MCF 10A (cell line): ENCODE measurements around a stretch of chr22.

DNA sequence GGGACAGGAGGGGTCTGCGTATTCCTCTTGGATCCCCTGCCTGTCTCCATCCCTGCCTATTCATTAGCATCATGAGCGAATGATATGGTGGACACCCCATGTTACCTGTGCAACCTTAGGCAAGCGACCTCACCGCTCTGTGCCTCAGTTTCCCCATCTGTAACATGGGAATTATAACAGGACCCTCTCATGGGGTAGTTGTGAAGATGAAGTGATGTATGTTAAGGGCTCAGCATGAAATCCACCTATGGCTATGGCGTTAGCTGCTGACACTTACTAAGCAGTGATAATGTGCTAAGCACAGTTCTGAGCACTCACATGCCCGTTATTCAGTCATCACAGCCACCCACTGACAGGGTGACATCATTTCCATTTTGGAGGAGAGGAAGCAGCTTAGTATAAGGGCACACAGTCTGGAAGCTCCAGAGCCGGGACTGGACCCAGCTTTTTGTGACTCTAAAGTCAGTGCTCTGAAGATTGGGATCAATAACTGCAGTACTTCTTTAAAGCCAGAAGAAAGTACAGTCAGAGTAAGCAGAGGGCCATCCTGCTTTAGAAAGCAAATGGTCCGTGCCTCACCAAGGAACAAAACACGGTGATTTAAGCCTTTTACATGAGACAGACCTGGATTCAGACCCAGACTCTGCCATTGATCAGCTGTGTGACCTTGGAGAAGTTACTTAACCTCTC is 61.3 kb downstream of the SGSM1 start:
- PRO-cap, result no peak
- RRBS, result no CpG with 5 or more reads among the region's 9 CpGs

- PRO-cap, result no peak
- RRBS, result no CpG with 5 or more reads among the region's 5 CpGs
Measured at GRCh38 chr22:24950184-24950615, 2.3 kb upstream of the KIAA1671 start.

DNA sequence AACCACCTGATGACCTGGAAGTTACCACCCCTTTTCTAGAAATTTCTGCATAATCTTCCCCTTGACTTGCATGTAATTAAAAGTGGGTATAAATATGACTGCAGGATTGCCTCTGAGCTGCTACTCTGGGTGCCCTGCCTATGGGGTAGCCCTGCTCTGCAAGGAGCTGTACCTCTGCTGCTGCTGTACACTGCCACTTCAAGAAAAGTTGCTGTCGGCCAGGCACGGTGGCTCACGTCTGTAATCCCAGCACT is 55.1 kb downstream of the KIAA1671 start:
- PRO-cap, result no peak
- RRBS, result no CpG with 5 or more reads among the region's 3 CpGs

- PRO-cap, result no peak
- RRBS, result no CpG with 5 or more reads among the region's 2 CpGs
Measured at GRCh38 chr22:25013876-25014103, 61.3 kb downstream of the KIAA1671 start.

DNA sequence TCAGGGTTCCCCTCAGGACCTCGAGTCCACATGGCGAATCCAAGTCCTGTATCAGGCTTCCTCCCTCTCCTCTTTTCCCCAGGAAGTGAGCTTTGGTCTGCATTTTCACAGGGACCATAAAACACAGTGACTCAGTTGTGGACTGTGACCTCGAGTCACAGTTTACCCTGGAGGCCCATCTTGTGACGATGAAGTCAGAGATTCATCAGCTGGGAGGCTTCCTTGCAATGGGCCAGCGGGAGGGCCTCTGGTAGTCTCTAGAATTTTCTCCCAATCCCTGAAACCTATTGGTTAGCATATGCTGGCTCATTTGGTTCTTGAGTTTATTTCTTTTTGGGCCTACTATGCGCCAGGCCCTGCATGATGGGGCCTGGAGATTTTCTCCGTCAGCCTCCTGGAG is 100.7 kb downstream of the KIAA1671 start:
- PRO-cap, result no peak
- RRBS, result no CpG with 5 or more reads among the region's 7 CpGs

DNA sequence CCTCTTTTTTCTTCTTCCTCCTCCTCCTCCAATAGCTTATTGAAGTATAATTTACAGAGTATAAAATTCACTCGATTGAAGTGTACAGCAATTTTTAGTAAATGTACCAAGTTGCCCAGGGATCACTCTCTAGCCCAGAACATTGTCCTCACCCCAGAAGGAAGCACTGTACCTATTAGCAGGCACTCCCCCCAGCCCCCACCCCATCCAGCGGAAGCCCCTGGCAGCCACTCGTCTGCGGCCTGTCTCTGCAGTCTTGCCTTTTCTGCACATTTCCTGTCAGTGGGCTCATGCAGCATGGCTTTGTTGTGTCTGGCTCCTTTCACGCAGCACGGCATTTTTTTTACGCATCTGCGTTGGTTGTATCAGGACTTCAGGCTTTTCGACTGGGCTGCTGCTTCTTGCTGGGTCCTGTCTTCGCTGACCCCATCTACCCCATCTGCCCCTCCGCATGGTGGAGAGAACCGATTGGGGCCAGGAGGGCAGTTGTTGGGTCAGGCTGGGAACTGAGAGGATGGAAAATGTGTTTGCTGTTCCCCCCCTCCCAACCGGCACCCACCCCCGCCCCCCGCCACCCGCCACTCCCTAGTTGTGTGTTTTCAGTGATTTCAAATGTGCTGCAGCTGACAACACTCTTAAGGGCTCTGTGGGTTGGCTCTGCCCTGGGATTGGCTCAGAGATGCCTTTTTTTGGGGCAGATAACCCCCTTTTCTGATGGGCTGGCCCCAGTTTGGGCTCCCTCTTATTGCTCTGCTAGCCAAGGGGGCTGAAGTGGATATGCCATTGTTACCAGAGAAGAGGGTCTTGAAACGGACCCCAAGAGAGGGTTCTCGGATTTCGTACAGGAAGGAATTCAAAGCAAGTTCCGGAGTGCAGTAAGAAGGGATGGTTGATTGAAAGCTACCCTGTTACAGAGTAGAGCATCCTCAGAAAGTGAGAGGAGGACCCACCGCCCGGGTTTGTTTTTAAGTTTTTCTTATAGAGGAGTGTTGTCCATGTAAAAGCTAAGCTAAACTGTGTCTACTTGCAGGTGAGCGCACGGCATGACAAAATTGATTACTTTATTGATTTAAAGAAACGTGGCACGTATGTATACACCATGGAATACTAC is 110.1 kb downstream of the KIAA1671 start:
- PRO-cap, result no peak
- RRBS, result 98% methylated on average over 3 of the region's 26 CpGs

DNA sequence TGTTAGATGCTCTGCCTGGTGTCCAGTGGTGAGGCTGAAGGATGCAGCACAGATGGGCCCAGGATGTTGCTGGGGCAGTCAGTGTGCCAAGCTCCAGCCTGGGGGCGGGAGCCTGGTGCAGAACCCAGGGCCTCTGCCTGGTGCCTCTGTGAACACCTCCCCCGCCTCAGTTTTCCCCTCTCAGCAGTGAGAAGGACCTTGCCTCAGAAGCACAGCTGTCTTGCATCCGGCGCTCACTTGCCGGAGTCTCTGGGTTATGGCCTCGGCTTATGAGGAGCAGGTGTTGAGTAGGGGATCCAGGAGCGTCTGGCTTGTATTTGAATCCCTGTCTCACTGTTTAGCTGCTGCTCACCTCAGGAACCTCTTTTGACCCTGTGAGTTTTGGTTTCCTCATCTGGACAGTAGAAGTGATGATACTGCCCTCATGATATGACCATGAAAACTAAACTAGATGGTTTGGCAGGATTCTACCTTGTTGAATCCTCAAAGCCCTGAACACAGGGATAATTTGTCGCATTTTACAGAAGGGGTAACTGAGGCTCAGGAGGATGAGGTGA is 116.3 kb downstream of the KIAA1671 start:
- PRO-cap, result no peak
- RRBS, result no CpG with 5 or more reads among the region's 8 CpGs

DNA sequence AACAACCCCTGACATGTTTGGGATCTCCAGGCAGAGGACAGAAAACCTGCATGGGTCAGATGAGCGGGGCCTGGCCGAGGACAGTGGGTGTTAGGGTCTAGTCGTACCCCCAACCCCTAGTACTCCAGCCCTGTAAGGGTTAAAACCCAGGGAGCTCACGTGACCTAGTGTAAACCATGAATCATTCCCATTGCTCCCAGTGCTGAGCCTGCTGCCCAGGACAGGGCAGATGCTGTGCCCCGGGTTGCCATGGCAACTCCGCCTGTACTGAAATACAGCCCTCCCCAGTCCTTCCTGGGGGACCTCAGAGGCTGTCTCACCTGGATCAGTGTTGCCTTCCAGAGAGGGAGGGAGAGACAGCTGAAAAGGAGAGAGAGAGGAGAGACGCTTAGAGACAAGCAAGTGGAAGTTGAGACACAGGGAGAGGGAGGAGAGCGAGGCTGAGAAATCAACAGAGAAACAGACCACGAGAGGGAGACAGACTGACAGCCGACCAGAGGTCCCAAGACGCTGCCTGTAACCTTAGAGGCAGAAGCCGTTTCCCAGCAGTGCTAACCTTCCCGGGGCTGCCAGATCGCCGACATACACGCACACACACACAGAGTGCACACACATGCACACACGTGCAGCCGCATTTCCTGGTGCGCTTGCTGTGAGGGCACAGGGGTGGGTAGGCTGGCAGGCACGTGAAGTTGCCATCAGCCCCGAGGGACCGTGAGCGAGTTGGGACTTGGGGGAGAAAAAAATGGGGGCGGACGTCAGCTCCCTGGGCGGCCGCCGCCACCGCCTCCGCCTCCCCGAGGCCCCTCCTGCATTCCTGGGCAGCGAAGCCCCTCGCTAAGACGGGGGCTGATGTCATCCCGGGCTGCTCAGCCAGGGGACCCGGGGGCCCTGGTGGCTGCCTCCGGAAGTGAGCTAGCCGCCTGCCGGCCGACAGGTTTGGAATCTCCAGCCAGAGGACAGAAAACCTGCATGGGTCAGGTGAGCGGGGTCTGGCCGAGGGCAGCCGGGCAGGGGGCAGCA is 88.7 kb upstream of the CRYBB3 start:
- PRO-cap, result unidirectional peak, plus-strand start at position 331 of the sequence
- RRBS, result 8% methylated on average over 5 of the region's 43 CpGs

DNA sequence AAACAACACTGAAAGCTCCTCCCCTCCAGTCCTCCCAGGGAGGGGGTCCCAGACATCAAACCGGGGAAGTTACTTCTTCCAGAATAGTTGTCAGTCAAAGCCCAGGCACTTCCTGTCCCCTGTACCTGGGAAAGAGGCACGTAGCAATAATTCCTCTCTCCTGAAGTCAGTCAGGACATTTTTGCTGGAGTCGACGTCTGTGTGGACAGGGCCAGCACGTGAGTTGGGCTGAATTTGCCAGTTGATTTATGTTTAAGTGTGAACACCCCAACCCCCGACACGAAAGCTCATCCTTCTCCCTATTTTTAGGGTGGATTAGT is 87.2 kb upstream of the CRYBB3 start:
- PRO-cap, result no peak
- RRBS, result no CpG with 5 or more reads among the region's 7 CpGs

- PRO-cap, result no peak
- RRBS, result no CpG with 5 or more reads among the region's 11 CpGs
Measured at GRCh38 chr22:25150396-25150767, 49.3 kb upstream of the CRYBB3 start.

DNA sequence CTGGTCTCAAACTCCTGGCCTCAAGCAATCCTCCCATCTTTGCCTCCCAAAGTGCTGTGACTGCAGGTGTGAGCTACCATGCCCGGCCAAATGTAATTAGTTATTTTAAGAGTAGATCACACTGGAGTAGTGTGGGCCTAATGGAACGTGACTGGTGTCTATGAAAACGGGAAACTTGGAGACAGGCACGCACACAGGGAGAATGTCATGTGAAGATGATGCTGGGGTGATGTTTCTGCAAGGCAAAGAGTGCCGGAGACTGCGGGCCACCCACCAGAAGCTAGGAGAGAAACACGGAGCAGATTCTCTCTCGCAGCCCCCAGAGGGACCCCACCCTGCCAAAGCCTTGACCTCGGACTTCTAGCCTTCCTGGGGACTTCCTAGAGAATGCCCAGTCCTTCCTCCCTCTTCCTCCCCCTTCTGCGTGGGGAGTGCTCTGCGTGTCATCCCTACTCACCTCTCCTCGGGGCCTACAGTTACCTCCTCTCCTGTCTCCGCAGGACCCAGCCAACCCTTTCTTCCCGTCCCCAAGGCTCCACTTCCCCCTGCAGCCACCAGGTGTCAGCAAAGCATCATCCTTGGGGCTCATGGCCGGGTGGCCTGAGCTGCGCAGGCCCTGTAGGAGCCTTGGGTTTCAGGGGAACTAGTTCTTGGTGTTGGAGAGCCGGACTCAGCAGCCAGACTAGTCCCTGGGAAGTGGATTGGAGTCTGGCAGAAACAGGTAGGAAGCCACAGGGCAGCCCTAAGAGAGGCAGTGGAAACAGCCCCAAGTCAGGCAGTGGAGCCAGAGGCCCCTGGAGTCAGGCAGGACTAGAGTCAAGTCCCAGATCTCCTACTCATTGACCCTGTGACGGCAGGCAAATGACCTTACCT is 102.1 kb upstream of the GRK3 start:
- PRO-cap, result unidirectional peak, plus-strand start at position 514 of the sequence
- RRBS, result 10% methylated on average over 3 of the region's 18 CpGs

DNA sequence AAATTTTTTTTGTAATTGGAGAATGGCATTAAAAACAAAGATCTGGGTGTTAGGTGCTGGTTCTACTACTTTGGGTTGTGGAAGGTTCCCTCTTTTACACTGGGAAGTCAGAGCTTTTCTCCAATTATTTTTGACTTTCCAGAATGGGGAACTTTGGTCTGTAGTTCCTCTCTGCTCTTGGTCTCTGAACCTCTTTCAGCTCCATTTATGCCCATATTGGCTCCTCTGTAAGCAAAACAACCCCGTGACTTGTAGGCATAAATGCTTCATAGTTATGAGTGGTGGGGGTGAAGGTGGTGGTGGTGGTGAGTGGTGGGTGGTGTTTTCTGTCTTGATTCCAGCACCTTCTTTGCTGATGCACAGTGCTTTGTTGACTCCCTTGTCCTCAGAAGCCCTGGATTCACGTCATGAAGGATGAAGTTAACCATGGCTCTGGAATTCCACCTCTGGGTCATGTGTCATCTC is 24.3 kb upstream of the GRK3 start:
- PRO-cap, result no peak
- RRBS, result no CpG with 5 or more reads among the region's 2 CpGs

GRCh38 chr22:25749219-25750209 is 7.5 kb downstream of the MYO18B start:
- PRO-cap, result no peak
- RRBS, result no CpG with 5 or more reads among the region's 11 CpGs

DNA sequence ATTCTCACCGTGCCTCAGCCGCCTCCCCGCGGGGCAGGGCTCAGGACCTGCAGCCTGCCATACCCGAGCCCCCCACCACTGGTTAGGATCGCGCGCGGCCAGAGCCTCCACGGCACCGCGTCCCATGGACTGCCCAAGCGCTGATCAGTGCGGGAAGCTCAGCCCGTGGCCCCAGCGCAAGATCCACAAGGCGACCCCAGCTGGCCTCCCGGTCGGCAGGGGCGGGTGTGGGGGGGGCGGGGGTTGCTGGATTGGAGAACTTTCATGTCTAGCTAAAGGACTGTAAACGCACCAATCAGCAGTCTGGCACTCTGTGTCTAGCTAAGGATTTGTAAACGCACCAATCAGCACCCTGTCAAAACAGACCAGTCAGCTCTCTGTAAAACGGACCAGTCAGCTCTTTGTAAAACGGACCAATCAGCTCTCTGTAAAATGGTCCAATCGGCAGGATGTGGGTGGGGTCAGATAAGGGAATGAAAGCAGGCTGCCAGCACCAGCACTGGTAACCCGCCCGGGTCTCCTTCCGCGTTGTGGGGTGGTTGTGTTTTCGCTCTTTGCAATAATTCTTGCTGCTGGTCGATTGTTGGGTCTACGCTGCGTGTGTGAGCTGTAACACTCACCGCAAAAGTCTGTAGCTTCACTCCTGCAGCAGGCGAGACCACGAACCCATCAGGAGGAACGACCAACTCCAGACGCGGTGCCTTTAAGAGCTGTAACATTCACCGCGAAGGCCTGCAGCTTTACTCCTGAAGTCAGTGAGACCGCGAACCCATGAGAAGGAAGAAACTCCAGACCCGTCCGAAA is 11.2 kb downstream of the MYO18B start:
- PRO-cap, result no peak
- RRBS, result no CpG with 5 or more reads among the region's 46 CpGs

- PRO-cap, result no peak
- RRBS, result no CpG with 5 or more reads among the region's 13 CpGs
Measured at GRCh38 chr22:26484213-26484880, 670 bp downstream of the SRRD start.

- PRO-cap, result no peak
- RRBS, result no CpG with 5 or more reads among the region's 6 CpGs
Measured at GRCh38 chr22:26503089-26504290, 8.8 kb downstream of the TFIP11 start.

GRCh38 chr22:26556938-26557746 is 32.8 kb downstream of the TPST2 start:
- PRO-cap, result no peak
- RRBS, result no CpG with 5 or more reads among the region's 8 CpGs

DNA sequence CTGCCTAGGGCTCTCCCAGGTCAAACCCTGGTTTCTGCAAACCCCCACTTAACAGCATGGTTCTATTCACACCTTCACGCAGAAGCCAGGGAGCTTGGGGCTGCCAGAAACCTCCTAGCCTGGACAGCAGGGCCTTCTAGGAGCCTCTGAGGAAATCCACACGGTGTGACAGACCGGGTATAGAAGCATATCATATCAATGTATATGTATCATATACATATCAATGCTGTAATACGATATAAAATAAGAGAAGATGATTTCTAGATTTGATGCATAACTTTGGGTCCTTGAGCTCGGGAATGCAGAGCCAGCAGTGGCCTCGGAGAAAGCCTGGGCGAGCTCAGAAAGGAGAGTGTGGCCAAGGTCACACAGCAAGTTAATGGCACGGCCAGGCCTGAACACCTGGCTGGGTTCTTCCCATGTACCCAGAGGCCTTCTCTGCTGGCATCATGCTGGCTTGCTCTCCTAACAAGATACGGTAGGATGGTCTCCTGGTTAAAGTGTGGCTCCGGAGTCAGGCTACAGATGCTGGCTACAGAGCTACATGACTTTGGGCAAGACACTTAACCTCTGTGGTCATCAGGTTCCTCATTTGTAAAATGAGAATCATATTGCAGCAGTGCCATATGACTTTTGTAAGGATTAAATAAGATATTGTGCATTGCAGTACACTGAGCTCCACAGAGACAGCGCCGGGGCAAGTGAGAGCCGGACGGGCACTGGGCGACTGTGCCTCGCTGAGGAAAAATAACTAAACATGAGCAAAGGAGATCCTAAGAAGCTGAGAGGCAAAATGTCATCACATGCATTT is 30.0 kb downstream of the TPST2 start:
- PRO-cap, result no peak
- RRBS, result no CpG with 5 or more reads among the region's 16 CpGs

DNA sequence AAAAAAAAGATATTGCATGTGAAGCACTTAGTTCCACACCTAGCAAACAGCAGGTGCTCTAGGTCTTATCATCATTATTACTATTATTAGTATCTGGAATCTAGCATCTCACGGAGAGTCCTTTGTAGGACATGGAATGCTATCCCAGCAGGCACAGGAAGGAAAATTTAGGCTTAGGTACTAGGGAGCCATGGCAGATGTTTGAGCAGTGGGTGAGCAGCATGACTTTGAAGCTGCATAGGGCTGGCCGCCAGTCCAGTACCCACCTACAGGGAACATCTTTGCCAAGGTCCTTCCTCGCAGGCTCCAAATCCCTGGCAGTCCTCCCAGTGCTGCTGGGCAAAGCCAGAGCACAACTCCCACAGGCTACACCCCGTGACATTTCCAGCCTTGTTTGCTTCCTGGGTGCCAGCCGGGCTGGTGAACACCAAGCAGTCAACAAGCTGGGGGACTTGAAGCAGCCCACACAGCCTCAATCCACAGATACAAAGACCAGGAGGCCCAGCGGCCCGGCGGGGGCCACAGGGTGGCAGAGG is 28.2 kb downstream of the TPST2 start:
- PRO-cap, result no peak
- RRBS, result 71% methylated on average over 3 of the region's 8 CpGs

DNA sequence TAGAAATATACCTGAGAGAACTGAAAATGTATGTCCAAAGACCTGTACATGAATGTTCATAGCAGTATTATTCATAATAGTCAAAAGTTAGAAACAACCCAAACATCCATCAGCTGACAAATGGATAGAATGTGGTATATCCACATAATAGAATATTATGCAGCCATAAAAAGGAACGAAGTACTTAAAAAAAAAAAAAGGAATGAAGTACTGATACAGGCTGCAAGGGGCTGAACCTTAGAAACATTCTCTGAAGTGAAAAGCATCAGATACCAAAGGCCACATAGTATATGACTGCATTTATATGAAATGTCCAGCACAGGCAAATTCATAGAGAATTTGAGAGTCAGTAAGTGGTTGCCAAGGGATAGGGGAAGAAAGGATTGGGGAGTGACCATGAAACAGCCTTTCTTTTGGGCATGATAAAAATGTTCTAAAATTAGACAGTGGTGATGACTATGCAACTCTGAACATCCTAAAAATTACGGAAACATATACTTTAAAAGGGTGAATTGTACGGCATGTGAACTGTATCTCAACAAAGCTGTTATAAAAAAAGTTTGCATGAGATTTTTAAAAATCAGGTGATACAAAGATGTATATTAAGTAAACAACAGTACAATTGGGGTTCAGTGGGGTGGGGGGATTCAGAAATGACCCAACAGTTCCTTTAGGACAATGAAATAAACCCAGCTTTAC is 1.8 kb downstream of the TPST2 start:
- PRO-cap, result no peak
- RRBS, result no CpG with 5 or more reads among the region's 3 CpGs